Tibial artery (tissue), 1 donor: Measurements from ENCODE around the genes NCAM2 and ADAMTS5.

GRCh38 chr21:17511686-17512311 lies 1.0 kb upstream of the CXADR start:
- PRO-cap = no peak

DNA sequence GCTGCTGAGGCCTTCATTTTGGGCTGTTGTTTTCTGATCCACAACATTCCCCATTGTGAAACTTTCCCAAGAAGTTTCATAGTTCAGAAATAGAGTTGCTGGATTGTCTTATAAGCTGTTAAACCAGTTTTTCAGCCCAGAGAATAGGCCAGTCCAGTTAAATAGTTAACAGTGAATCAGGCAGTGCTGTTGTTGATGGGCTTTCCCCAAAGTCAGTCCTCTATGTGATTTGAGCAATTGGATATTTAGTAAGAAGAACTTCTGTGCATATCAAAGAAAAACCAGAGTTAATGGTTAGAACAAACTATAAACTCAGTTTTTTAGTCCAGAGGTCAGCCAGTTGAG lies 76.9 kb downstream of the C21orf91 start:
- PRO-cap = no peak

- PRO-cap = no peak
Observed at GRCh38 chr21:17799444-17799965, 19.7 kb downstream of the C21orf91 start.

DNA sequence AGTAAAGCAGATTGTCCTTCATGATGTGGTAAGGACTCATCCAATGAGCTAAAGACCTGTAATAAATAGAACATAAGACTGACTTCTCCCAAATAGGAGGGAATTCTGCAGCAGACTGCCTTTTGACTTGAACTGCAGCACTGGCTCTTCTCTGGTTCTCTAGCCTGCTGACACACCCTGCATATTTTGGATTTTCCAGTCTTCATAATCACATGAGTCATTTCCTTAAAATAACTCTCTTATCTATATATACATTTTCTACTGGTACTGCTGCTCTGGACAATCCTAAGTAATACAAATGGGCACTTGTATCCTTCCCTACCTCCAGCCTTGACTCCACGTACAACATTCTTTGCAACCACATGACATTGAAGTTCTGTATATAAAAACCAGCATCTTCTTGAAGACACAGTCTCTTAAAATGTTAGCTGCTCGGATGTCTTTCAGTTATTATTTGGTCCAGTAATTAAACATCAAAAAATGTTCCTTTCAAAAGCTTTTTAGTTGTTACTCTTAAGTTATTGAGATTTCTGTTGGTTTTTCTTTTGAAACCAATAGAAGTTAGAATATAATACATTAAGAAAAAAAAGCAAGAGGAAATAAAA lies 429.4 kb upstream of the TMPRSS15 start:
- PRO-cap = no peak

DNA sequence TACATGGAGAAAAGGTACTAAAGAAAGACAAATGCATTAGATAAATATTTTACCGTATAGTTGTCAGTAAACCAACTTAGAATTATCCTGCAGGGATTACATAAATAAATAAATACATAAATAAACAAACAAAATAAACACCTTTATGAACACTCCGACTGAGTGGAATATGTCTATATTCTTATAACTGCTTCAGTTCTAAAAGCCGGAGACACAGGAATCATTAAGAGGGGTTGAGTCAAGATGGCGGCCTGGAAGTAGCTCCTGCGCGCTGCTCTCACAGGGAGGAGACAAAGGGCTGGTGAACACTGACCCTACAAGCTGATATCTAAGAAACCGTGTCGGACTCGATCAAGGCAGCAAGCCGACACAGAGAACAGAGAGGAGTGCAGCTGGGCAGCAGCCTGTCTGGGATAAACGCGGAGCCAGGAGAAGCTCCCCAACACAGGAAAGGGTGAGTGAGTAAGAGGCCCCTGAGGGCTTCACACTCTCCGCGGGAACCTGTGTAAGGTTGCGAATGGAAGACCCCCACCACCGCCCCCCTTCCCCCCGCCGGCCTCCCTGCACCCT lies 1098.6 kb upstream of the NCAM2 start:
- PRO-cap = no peak

- PRO-cap = no peak
Observed at GRCh38 chr21:20968424-20968697, 29.8 kb upstream of the NCAM2 start.

- PRO-cap = unidirectional peak, plus-strand start at chr21:20998315; unidirectional peak, plus-strand start at chr21:20998409
Observed at GRCh38 chr21:20997815-20998719, at the start of gene NCAM2. TSS of gene NCAM2 (plus strand) at chr21:20998409.

DNA sequence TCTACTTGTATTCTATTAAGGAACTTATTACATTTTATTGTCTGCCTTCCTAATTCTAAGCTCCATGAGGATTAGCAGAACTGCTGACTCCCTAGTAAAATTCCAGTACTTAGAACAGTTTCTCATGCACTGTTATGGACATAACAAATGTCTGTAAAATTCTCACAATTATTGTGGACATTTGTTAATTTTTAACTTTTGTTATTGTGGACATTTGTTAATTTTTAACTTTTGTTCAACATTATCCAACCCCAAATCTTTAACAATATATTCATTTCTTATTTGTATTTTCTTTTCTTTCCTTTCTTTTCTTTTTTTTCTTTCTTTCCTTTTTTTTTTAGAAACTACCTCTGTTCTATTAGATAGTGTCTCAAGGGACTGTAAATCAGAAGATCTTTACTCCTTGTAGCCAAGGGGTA lies 1064.6 kb downstream of the NCAM2 start:
- PRO-cap = no peak

DNA sequence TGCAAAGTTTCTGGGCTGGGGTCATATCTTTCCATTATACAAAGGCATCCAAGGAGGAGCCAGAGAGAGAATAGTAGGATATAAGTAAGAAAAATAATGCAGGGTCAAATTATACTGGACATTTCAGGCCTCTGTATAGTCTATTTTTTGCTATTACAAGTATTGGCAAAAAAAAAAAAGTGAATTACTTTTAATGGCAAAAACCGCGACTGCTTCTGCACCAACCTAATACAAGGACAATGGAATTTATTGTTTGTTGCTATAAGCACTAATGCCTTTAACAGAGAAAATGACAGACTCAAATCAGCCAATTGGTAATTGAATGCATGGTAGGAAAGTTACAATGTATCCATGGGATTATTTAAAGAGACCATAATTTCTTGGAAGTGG lies 1061.9 kb downstream of the MRPL39 start:
- PRO-cap = unidirectional peak, plus-strand start at position 199 of the sequence

- PRO-cap = no peak
Observed at GRCh38 chr21:25560156-25560844, 47.0 kb downstream of the MRPL39 start.

GRCh38 chr21:25879381-25879621 lies 144.5 kb downstream of the GABPA start:
- PRO-cap = no peak

DNA sequence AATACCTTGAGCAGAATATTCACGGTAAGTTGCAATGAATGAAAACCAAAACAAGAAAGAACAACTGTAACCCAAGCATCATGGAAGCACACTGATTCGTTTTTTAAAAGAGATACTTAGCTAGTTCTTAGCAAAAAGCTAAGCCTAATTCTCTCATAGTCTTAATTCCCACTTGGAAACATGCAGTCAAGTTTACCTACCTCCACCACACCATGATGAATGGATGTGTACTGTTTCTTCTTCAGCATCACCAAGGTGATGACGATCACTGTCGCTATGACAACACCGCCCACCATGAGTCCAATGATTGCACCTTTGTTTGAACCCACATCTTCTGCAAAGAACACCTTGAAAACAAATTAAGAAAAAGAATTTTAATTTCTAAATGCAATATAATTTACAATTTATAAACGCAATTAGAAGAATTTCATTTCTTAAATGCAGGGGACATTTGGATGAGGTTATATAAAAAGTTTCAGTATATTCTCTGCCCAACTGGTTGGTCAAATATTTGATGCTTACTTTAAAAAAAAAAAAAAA lies 156.8 kb downstream of the GABPA start:
- PRO-cap = no peak

DNA sequence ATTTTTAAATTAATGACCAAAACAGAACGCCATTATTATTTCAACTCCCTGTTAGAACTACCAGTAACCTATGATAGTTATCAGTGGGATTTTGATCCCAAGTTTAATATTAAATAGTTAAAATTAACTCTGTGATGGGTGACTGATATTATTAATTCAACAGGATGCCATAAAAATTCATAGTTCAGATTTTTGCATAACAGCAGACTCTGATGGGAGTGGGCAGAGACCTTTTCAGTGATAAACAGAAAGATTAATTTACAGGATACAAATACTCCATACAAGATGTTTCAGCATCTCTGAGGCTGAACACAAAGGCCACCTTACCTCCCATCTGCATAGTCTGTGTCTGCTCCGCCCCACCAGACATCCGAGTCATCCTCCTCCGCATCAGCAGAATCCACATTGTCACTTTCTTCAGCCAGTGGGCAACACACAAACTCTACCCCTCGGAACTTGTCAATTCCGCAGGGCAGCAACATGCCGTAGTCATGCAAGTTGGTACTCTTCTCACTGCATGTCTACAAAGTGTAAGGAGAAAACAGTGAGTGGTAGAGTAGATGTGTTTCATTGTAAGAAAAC lies 119.8 kb downstream of the APP start:
- PRO-cap = no peak

GRCh38 chr21:26165446-26165803 lies 5.1 kb downstream of the APP start:
- PRO-cap = no peak

DNA sequence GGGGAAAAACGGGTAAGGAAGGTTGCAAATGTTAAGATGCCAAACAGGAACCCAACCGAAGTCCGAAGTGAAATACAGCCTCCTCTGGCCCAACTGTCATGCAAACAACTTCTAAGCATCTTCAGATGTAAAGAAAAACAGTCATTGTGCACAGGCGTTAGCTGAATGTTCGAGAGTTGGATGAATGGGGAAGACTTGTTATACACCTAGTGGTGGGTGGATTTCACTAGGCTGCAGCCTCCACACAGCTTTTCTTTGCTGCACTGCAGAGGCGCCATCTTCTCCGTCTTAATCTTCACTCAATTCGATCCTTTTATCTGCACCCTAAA lies 1.6 kb downstream of the APP start:
- PRO-cap = no peak

DNA sequence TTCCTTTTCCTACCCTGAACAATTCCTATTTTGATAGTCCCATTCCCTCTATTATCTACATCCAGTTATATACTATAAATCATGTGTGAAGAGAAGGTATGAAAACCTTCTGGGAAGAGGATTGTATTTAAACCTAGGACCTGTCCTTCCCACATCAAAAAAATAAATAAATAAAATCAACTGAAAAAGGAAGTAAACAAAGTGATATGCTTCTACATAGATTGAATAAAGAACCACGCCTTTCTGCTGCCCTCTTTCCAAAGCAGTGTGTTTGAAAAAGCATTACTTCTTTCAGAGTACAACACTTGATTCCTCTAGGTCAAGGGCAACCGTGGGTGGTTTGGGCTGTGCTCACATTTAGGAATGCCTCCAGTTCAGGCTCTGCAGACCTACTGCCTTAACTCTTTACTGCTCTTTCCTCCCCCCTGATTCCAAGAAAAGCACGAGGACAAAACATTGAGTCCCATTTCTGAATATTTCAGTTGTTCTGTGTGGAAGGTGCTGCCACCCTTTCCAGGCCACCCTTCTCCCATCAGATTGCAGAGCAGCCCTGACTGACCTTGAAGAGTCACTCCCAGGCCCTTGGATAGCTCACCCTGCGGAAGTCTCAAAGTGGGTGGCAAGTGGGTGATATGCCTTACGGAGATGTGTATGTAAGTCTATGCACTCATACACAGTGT lies 45.2 kb downstream of the ADAMTS1 start:
- PRO-cap = unidirectional peak, plus-strand start at position 372 of the sequence

DNA sequence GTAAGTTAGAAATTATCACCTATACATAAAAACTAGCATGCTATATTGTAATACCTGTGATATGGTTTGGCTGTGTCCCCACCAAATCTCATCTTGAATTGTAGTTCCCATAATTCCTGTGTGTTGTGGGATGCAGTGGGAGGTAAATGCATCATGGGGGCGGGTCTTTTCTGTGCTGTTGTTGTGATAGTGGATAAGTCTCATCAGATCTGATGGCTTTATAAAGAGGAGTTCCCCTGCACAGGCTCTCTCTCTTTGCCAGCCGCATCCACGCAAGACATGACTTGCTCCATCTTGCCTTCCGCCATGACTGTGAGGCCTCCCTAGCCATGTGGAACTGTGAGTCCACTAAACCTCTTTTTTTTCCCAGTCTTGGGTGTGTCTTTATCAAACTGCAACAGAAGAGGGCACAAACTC lies 10.3 kb downstream of the ADAMTS1 start:
- PRO-cap = no peak

- PRO-cap = bidirectional peak, plus-strand start at chr21:26967780, minus-strand start at chr21:26967667
Observed at GRCh38 chr21:26966887-26967972, at the start of gene ADAMTS5. TSS of gene ADAMTS5 (minus strand) at chr21:26967088.

DNA sequence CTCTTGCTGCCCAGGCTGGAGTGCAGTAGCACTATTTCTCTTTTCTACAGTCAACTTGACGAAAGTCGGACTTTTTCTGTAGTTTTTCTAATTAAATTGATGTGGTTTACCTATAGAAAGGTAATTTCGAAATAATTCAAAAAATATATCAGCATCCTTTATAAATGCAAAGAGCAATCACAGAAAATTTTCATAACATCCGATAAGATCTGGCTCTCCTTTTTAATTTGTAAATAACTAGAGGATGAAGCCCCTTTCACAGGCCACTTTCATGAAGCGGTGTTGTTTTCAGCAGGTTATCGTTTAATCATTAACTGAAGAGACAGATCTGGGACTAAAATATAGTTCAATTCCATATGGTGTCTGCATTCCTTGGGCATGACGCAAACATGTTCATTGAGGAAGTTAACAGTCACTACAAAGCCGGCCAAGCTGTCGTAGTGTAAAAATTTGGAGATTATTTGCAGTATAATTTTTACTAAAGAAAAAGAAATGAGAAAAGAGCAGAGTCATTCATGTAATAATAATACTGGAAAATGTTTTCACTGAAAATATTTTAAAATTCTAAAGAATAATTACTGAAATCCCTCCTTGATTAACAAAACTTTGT lies 565.1 kb upstream of the ADAMTS5 start:
- PRO-cap = no peak

- PRO-cap = no peak
Observed at GRCh38 chr21:28091419-28091790, 793.8 kb downstream of the N6AMT1 start.